Frontal cortex (tissue), 2 donors: Measurements from ENCODE around the gene RILPL2.

DNA sequence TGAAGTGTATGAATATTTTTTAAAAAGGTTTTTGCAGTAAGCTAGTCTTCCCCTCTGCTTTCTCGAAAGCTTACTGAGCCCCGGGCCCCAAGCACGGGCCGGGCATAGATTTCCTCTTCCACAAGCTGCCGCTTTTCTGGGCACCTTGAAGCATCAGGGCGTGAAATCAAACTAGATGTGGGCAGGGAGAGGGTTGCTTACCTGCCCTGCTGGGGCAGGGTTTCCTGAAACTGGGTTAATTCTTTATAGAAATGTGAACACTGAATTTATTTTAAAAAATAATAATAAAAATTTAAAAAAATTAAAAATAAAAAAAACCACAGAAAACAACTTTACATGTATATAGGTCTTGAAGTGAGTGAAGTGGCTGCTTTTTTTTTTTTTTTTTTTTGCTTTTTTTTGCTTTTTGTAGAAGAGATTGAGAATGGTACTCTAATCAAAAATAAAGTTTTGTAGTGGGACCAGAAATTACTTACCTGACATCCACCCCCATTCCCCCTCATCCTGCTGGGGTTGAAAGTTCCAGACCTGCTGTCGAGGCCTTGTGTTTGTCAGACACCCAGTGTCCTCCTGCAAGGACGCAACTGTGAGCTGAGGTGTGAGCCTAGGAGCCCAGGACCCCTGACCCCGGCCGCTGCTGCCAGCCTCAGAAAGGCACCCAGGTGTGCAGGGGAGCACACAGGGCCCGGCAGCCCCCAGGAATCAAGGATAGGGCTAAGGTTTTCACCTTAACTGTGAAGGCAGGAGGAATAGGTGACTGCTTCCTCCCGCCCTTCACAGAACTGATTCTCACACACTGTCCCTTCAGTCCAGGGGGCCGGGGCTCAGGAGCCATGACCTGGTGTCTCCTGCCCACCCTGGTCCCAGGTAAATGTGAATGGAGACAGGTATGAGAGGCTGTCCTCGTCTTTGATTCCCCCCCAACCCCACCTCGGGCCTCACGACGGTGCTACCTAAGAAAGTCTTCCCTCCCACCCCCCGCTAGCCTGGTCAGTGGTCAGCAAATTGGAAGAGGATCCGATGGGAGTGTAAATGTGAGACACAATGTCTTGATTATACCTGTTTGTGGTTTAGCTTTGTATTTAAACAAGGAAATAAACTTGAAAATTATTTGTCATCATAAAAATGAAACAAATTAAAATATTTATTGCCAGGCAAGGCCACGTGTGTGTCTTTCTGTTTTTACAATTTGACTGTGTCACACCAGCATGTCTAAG, 24.7 kb downstream of the KMT5A start:
- RAMPAGE, long total RNA = no peak

DNA sequence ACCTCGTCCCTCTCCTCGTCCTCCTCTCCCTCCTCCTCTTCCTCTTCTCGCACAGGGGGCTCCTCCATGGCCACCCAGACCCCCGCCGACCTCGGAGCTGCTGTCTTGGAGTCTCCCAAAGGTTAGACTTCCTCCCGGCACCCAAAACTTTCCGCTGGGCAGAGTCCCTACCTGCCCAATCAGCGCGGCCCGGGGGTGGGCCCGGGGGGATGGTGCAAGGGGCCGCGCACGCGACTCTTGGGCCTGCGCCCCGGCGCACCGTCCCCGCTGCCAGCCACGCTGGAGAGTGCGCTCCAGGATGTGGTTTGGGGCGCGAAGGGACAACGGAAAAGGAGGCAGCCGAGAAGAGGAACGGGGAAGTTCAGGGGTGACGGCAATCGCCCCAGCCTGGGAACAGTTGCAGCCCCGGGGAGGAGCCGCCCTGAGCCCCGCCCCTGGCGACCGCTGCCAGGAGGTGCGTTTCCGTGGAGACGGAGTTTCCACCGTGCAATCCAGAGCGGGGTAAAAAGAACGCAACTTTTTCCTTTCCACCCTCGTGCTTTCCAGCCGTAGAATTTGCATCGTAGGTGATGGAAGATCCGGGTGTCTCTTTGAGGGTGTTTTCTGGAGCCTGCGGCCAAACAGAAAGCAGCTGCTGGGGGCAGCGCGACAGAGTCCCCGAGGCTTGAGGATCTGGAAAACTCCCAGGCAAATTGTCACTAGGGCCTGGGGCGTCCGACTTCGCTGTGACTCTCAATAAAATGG, at the start of gene RILPL2:
Gene RILPL2 (minus strand): TSS at position 332 of the 744 bp plus-strand sequence.
- RAMPAGE, long total RNA = no peak

- RAMPAGE, long total RNA = no peak
Observed at GRCh38 chr12:123479252-123479959, 21.5 kb downstream of the SNRNP35 start.

DNA sequence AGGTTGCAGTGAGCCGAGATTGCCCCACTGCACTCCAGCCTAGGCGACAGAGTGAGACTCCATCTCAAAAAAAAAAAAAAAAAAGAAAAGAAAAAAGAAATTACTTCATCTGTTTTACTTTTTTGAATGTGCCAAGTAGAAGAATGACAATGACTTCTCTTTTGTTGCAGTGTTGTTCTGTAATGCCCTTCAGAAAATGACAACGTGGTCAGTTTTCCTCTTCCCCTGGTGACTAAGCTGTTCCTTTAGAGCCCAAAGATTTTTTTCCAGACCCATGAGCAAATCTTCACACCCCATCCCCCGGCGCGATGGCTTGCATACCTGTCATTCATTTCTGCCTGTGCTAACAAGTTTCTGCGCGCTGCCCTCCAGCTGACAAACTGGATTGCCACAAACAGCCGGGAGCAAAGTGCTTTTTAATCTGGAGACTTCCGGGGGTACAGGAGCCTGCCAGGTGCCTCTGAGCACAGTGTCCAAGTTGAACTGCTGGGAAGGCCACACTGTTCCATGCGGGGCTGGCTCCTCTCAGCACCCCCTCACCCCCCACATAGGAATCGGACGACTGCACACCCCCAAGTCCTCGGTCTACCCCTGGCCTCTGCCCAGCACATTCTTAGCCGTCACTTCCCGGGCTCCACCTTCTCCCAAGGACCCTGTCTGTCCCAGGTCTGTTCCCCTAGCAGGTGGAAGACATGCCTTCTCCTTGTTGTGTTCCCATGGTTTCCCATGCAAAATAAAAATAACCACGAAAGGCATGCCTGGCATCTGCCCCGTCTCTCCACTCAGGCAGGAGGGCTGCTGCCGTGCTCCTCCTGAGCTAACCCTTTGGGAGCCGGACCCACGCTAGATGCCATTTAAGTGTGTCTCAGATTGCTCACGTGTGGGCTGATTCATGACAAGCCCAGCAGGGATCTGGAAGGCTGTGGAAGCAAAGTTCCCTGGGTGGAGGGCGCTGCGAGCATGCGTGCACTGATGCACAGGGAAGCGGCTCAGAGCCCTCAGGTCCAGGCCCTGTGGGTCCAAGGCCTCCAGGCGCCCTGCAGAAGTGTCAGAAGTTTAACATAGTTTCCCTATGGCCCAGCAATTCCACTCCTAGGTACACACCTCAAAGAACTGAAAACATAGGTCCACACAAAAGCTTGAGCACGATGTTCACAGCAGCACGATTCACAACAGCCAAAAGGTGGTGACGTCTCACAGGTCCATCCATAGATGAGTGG, 14.1 kb downstream of the RILPL1 start:
- RAMPAGE, long total RNA = no peak

DNA sequence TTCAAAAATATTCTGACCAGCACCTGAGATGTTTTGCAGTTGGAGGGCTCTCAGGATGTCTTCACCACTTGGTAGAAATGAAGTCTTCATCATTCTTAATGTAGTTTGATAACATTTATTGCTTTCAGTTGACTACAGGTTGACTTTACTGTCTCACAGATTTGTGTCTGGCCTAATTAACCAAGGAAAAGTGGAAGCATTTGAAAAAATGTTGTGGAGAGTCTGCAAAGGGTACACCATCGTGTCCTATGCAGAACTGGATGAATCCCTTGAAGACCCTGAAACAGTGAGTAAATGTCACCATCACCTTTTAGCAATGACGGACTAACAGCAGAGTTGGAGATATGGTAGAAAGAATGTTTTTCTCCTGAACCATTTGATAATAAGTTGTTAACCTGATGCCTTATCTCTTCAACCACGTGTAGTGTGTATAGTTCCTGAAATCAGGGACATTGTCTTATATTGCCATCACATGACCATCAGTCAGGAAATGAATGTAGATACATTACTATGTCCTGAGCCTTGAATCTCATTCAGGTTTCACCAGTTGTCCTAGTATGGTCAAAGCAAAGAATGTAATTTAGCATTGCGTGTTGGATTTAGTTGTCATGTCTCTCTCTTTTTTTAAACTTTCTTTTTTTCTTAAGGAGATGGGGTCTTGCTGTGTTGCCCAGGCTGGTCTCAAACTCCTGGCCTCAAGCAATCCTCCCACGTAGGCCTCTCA, 15.6 kb downstream of the ATP6V0A2 start:
- RAMPAGE, long total RNA = no peak

DNA sequence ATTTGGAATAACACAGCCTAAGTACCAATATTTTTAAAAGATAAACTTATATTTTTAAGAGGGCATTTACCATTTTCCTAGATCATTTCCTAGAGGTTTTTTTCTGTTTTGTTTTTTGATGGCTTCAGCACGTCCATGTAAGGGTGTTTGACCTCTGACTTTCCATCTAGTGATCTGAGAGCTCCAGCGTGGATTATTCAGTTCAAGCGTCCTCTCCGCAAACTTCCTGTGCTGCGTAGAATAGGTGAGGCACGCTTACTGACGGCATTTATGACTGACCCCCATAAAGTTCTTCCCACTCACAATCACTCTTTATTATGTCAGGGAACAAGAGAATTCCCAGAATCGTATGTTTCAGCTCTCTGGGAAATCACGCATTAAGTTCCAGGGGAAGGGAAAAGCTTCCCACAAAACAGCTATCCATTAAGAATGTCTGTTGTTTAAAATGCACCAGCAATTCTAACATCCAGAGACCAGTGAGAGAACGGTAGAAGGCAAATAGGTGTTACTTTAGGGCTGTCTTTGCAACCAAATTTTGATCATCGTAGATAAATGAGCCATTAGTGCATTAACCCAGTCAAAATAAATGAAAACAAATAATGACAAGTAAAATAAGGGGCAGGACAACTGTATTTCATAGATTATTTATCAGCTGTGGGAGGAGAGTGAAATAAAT, 16.3 kb downstream of the CCDC92 start:
- RAMPAGE, long total RNA = no peak

GRCh38 chr12:123971461-123972156, 1.0 kb downstream of the CCDC92 start:
- RAMPAGE, long total RNA = no peak

- RAMPAGE, long total RNA = no peak
Observed at GRCh38 chr12:124003998-124004197, 30.9 kb downstream of the ZNF664 start.

GRCh38 chr12:124026778-124027099, 53.7 kb downstream of the ZNF664 start:
- RAMPAGE, long total RNA = no peak

DNA sequence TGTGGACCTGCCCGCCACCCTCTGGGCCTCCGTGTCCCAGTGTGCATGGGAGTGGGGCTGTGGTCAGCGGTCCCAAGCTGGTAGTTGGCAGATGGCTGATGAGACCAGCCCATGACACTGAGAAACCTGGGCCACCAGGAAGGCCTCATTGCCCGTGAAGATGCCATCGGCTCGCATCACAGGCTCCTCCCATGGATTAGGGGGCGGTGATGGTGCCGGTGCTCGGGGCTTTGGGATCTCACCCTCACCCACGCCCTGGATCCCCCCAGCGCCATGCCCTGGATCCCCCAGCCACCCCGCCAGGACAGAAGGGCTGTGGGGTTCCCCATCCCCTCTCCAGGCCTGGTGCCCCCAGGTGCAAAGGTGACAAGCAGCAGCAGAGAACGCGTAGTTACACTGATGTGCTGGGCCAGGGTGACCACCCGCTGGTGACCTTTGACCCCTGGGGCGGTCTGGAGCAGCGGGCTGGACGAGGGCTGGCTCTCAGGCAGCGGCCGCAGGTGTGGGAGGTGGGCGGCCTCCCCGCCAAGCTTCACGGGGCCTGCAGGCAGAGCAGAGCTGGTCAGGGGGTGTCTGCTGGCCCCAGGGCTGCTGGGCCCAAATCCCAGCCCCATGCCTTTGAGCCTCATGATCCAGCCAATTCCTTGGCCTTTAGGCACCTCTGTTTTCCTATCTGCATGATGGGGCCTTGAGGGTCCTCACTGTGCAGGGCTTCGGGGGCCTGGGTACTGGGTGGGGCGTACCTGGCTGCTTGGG, 40.0 kb downstream of the RFLNA start:
- RAMPAGE, long total RNA = no peak

GRCh38 chr12:124359459-124359895, 64.6 kb downstream of the RFLNA start:
- RAMPAGE, long total RNA = no peak

- RAMPAGE, long total RNA = no peak
Observed at GRCh38 chr12:124367355-124367779, 72.5 kb downstream of the RFLNA start.

DNA sequence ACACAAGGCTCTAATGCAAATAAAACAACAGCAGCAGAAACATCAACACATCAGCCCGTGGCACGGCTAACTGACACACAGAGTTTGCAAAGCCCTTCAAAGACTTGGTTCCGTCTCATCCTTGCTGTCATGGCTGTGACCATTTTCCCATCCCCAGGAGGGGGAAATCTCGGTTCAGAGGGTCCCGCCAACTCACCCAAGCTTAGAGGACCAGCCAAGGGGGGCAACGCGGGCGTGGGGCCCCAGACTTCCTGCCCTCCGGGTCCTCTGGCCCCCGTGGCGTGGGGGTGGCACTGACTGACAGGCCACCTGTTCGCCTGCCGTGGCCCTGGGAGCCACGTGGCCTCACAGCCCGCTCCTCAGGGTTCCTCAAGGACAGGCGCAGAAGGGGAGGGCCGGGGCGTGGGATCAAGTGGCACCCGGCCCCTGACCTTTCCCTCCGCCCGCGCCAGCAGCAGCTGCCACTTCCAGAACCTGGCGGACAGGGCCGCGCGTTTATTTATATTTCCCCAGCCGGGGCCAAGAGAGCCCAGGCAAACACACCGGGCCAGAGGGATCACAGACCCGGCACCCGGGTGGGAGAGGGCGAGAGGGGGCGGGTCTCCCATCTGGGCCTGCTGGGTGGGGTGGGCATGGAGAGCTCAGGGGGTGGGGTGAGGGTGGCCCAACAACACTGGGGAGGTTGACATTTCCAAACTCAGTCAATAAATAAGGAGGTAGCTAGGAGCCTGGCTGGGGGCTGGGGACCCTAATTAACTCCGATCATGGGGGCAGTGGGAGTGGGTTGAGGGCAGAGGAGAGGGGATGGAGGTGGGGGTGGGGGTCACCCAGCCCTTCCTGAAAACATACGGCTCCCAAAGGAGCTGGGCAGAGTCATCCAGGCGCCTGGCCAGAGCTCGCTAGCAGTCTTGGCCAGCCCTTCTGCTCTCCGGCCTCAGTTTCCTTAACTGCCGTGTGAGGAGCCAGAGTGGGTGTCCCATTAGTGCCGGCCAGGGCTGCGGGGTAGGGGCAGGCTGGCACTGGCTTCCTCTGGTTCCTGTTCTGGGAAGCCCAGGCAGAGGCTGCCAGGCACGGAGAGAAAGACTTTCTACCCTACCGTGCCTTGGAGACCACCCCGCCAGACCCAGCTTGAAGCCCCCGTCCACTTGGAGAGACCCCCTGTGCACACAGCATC, 92.8 kb downstream of the RFLNA start:
- RAMPAGE, long total RNA = no peak

- RAMPAGE, long total RNA = no peak
Observed at GRCh38 chr12:124398742-124399349, 104.0 kb downstream of the RFLNA start.

- RAMPAGE, long total RNA = no peak
Observed at GRCh38 chr12:124423190-124423735, 128.4 kb downstream of the RFLNA start.

- RAMPAGE, long total RNA = no peak
Observed at GRCh38 chr12:124463129-124464062, 104.0 kb downstream of the NCOR2 start.

DNA sequence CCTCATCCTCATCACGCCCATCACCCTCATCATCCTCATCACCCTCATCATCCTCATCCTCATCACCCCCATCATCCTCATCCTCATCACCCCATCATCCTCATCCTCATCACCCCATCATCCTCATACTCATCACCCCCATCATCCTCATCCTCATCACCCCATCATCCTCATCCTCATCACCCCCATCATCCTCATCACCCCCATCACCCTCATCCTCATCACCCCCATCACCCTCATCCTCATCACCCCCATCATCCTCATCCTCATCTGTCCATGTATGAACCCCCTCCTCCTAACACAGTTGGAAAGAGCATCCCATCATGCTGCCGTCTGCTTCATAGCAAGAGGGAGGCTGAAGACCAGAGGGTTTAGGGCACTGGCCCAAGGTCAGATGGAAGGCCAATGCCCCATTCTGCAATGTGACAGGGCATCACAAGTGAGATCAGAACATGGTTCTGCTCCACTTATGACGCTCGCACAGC, 98.6 kb downstream of the NCOR2 start:
- RAMPAGE, long total RNA = no peak

DNA sequence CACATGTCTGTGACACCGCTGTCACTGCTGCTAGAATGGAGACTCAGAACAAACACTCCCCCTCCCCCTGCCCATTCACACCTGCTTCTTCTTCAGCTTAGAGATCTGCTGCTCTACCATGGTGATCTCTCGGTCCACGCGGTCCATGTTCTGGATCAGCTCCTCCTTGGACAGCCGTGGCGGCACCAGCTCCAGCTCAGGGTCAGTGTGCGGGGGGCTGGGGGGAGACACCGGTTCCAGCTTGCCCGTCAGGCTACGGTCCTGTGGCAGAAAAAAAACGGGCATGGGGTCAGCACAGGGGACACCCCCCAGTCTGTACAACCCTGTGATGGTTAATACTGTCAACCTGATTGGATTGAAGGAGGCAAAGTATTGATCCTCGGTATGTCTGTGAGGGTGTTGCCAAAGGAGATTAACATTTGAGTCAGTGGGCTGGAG, 94.5 kb downstream of the NCOR2 start:
- RAMPAGE, long total RNA = no peak

DNA sequence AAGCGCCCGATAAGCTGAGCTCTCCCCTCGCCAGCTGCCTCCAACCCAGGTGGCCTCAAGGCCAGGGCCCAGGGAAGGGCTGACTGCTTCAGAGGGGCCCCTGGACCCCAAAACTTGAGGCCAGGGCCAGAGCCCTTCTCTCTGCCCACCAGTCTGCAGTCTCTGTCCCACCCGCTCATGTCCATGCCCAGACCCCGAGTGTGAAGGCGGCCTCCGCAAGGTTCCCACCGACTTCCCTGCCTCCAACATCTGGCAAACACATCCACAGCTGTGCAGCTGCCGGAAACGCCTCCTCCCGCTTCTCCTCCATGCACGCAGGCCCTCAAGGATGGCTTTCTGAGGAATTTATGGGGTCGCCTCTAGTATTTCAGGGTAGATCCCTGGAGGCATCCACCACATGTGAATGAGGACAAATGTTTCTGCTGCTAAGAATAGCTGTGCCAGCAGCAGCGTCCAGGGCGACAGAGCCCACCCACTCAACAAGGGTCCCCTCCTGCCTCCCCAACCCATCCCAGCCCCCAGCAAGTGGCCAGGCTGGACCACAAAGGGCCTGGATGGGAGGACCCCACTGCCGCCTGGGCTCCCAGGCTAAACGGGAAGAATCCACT, 59.7 kb downstream of the NCOR2 start:
- RAMPAGE, long total RNA = no peak

DNA sequence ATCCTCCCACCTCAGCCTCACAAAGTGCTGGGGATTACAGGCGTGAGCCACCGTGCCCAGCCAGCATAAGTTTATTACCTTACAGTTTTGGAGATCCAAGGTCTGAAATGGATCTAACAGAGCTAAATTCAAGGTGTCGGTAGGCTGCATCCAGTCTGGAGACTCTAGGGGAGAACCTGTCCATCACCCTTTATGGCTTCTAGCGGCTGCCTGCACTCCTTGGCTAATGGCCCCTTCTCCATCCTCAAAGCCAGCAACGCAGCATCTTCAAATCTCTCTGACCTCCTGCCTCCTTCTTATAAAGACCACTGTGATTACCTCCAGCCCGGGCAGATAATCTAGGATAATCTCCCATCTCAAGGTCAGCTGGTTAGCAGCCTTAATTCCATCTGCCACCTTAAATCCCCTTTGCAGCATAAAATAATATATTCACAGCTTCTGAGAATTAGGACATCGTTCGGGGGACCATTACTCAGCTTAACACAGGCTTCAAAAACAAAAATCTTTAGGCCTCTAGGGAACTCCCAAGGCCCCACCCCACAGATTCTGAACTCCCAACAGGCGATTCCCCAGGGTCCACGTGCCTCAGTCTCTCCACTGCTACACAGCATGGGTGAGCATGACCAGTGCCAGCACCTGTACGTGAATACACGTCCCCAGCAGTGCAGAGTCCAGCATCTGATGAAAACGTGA, 14.3 kb downstream of the NCOR2 start:
- RAMPAGE, long total RNA = no peak